Epithelial cell of alveolus of lung (primary cell): ENCODE measurements around a stretch of chr10.

DNA sequence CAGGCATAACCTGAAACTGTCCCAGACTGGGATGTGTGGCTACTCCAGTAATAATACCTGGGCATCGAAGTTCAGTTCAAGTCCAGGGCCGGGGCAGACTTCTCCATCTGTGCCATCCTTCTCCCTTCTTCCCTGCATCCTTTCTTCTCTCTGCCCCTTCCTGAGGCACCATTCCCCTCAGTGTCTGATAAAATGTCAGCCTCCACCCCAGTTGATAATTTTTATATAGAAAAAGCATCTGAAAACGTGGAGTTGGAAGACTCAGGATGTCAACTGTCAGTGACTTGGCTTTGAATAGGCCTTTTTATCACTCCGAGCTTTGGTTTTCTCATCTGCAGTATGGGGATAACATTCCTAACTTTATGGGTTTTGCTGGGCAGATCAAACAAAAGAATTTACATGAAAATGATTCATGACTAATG is 92.3 kb downstream of the LRMDA start:
- RAMPAGE, long total RNA, result no peak
- RRBS, result no CpG with 5 or more reads among the region's 4 CpGs

GRCh38 chr10:75621539-75621965 is 190.1 kb downstream of the LRMDA start:
- RAMPAGE, long total RNA, result no peak
- RRBS, result no CpG with 5 or more reads among the region's 4 CpGs

GRCh38 chr10:75735254-75736090 is 304.0 kb downstream of the LRMDA start:
- RAMPAGE, long total RNA, result no peak
- RRBS, result no CpG with 5 or more reads among the region's 10 CpGs

DNA sequence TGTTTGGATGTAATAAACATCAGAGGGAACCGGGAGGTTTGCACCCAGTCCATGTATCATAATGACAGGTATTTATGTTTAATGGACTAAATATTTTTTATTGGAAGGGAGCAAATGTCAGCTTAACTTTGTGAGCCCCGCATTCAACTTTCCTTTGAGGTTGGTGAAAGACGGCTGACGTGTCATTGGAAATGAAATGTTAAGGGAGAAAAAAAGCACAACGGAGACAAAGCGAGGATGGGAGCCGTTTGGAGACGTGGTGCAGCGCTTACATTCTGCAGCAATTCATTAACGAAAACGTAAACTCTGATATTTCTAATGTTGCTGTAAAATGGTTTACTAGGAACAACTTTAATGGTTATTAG is 1092.7 kb downstream of the LRMDA start:
- RAMPAGE, long total RNA, result no peak
- RRBS, result no CpG with 5 or more reads among the region's 11 CpGs

- RAMPAGE, long total RNA, result no peak
- RRBS, result no CpG with 5 or more reads among the region's 8 CpGs
Measured at GRCh38 chr10:77179155-77179885, 458.3 kb downstream of the KCNMA1 start.

GRCh38 chr10:77305641-77305958 is 332.0 kb downstream of the KCNMA1 start:
- RAMPAGE, long total RNA, result no peak
- RRBS, result no CpG with 5 or more reads among the region's 2 CpGs

GRCh38 chr10:77365538-77366116 is 272.0 kb downstream of the KCNMA1 start:
- RAMPAGE, long total RNA, result no peak
- RRBS, result no CpG with 5 or more reads among the region's 5 CpGs

DNA sequence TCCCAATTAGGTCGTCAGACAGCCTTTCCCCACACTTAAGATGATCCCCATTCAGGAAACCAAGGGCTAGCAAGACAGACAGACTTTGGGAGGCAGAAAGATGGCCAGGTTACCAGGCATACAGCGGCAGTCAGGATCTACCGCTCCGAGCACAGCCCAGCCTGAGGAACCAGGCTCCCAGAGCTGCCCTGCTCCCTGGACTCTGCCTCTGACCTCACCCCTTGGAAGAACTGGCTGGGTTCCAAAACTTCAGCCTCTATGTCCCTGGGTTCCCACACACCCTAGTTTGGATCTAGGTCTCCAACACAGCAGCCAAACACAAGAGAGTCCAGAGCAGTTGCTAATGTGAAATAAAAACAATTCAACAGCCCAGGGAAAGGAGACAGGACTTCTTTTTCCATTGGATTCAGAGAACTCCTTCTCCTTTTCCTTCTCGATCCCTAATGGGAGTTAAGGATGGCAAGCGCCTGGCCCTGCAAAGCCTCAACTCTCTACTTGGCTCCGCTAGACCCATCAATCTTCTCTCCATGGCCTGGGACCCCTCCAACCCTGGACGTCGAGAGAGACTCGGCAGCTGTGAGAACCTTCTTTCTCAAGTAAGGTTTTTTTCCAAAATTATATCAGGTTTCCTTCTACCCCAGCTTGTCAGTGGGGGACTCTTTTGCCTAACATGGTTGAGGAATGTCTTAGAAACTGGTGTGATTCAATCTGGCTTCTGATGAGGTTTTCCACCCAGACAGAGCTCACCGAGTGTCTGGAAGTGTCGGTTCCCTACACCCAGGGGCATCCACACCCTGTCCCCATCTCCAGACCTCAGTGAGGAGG is 219.6 kb downstream of the KCNMA1 start:
- RAMPAGE, long total RNA, result no peak
- RRBS, result no CpG with 5 or more reads among the region's 12 CpGs

GRCh38 chr10:77496660-77497245 is 140.9 kb downstream of the KCNMA1 start:
- RAMPAGE, long total RNA, result no peak
- RRBS, result no CpG with 5 or more reads among the region's 3 CpGs

- RAMPAGE, long total RNA, result no peak
- RRBS, result no CpG with 5 or more reads among the region's 3 CpGs
Measured at GRCh38 chr10:77547966-77548703, 89.5 kb downstream of the KCNMA1 start.

- RAMPAGE, long total RNA, result no peak
- RRBS, result 0% methylated on average over 2 of the region's 27 CpGs
Measured at GRCh38 chr10:77638173-77638345, 451 bp upstream of the KCNMA1 start.

DNA sequence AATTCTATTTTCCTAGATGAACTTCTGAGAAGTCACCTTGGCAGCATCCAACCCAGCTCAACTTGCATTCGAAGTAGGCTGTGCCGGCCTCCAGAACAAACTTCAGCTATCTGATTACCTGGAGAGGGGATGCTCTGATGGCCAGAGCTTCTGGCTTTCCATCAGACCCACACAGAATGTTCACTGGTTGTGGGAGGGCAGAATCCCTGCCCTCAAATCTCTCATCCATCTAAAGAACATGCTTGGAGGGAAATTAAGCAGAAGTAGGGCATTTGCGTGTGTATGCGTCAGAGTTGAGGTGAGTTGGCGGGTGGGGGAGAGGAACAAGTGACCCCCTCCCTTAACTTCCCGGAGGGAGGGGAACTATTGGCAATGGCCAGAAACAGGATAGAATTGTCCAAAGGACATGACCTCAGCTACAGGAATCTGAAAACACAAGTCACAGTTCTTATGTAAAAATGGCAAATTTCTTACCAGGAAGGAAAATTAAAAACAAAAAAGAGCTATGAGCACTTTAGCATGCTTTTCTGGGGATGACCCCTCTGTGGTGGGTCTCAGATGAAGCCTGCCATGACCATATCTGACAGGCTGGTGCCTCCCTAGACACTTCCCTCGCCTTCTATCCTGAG is 278.7 kb downstream of the RPS24 start:
- RAMPAGE, long total RNA, result no peak
- RRBS, result no CpG with 5 or more reads among the region's 7 CpGs

GRCh38 chr10:78518542-78518919 is 484.9 kb downstream of the RPS24 start:
- RAMPAGE, long total RNA, result no peak
- RRBS, result no CpG with 5 or more reads among the region's 4 CpGs

DNA sequence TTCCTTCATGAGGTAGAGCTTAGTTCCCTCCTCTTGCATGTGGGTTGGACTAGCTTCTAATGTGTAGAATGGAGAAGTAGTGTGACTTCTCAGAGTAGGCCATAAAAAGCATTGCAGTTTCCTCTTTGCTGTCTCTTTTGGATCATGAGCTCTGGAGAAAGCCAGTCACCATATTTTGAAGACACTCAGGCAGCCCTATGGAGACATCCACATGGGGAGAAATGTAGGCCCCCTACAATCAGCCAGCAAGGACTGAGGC is 512.0 kb upstream of the ZMIZ1 start:
- RAMPAGE, long total RNA, result no peak

GRCh38 chr10:78745486-78745834 is 323.3 kb upstream of the ZMIZ1 start:
- RAMPAGE, long total RNA, result no peak
- RRBS, result no CpG with 5 or more reads among the region's 4 CpGs

DNA sequence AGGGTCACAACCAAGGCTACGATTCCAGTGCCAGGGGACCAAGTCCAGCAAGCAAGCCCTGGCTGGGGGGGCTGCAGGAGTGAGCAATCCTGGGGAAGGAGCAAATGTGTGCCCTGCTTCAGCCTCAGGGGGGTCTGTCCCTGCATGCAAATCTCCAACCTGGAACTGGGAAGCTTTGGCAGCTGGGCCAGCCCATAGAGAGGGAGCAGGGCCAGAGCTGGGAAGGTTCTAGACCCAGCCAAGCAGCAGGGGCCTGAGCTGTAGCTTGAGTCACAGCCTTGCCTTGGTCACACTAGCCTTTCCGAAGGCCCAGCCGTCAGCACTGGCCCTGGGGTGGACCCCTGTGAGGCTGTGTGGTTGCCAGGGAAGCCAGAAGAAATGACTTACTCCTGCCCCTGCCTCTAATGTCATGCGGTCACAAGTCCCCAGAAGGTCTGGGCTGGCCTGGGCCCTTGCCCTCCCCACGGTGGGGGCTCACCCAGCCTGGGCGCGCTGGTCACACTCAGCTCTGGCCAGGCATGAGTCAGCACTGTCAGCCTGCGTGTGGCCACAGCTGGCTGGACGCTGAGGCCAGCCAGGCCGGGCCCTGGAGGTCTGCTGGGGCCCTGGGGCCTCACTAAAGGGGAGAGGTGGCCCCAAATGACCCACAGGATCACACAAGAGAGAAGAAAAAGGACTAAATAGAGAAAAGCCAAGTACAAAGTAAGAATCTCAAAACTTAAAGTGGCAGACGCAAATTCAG is 96.2 kb upstream of the ZMIZ1 start:
- RAMPAGE, long total RNA, result no peak
- RRBS, result no CpG with 5 or more reads among the region's 11 CpGs

GRCh38 chr10:79090400-79090842 is 21.7 kb downstream of the ZMIZ1 start:
- RAMPAGE, long total RNA, result no peak
- RRBS, result no CpG with 5 or more reads among the region's 4 CpGs

DNA sequence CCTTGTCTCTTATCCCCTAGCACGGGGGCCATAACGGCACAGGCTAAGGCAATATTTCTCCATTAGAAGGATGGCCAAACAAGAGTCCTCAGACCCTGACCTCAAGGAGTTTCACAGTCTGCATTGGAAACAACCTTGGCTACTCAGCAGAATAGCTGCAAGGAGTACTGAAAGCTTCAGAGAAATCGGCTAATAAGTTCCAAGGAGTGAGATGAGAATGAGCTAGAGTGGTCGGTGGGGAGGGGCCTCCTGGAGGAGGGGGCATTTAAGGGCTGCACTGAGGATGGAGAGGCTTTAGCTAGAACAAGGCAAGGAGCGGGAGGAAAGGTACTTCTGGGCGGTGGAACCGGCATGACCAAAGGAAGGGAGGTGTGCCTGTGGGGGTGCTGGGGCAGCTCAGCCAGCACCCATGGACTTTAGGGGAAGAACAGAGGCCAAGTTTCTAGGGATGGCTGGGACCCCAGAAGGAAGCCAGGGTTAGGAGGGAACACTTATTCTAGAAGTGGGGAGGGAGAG is 22.6 kb downstream of the ZMIZ1 start:
- RAMPAGE, long total RNA, result no peak
- RRBS, result no CpG with 5 or more reads among the region's 7 CpGs

- RAMPAGE, long total RNA, result no peak
- RRBS, result no CpG with 5 or more reads among the region's 4 CpGs
Measured at GRCh38 chr10:79097320-79097654, 28.5 kb downstream of the ZMIZ1 start.

DNA sequence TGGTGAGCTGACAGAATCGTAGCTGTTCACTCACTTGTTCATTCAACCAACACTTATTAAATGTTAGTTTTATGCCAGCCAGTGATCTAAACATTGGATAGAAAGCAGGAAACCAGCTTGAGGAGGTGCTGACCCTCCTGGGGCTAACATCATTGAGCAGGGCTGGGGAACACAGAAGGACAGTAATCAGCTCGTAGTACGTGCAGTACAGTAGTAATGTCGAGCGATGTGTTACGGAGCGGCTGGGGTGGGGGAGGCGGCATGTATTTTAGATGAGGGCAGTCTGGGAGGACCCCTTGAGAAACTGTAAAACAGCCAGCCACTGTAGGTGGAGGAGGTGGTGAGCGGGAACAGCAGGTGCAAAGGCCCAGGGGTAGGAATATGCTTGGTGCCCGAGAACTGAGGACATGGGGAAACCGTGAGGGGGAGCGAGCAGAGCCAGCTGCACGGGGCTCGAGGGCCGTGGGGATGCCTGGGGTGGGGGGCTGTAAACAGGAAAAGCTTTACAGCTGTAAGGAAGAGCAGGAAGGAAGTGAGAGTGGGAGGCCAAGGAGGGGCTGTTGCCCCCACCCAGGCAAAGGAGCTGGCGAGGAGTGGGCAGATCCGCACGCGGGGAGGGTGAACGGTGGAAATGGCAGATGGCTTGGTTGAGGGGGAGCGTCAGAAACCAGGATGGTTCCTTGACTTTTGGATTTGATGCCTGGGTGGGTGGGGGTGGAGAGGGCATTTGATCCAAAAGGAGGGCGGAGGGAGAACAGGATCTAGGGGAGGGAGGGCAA is 34.2 kb downstream of the ZMIZ1 start:
- RAMPAGE, long total RNA, result no peak
- RRBS, result no CpG with 5 or more reads among the region's 22 CpGs